Tibial nerve (tissue), 3 donors: ENCODE data around the genes CDH13 and MLYCD.

DNA sequence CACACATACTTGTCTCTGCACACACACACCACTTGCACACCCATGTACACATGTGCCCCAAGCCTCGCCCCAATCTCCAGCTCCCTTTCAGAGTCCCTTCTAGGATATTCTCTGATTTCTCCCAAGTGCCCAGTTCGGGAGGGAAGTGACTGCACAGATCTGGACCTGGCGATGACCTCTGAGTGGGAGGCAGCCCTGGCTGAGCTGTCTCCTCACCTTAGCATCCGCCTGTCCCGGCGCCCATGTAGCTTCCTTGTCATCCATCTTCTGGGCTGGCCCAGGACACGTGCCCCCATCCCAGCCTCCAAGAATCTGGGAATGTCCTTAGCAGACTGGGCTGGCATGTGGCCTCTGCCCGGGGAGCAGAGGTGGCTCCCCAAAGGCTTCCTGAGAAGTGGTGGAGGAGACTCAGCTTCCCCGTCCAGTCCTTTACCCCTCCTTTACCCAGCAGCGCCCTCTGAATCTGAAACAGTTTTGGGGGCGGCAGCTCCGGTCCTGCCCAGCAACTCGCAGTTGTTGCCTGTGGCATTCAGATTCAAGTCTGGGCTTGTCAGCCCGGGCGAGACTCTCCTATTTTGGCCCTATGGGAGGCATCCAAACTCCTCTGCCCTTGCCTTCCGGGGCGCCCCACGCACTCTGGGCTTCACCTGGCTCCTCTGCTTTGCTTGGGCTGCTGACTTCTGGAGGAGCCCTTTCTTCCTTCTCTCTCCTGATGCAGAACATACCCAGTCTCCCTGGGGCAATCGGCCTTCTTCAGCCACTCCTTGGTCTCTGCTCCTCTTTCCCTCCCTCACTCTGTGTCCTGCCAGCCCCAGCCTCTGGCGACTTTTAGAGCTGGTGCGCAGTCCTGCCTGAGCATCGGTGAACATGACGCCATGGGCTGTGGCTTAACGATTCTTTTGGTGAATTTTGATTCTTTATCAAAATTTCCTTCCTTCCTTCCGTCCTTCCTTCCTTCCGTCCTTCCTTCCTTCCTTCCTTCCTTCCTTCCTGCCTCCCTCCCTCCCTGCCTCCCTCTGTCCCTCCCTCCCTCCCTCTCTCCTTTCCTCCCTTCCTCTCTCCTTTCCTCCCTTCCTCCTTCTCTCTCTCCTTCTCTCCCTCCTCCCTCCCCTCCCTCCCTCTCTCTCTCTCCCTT lies 55.1 kb downstream of the CMIP start:
- PRO-cap, result no peak
- RAMPAGE, long total RNA, 3 experiments, result no peak in any of the 3 experiments

DNA sequence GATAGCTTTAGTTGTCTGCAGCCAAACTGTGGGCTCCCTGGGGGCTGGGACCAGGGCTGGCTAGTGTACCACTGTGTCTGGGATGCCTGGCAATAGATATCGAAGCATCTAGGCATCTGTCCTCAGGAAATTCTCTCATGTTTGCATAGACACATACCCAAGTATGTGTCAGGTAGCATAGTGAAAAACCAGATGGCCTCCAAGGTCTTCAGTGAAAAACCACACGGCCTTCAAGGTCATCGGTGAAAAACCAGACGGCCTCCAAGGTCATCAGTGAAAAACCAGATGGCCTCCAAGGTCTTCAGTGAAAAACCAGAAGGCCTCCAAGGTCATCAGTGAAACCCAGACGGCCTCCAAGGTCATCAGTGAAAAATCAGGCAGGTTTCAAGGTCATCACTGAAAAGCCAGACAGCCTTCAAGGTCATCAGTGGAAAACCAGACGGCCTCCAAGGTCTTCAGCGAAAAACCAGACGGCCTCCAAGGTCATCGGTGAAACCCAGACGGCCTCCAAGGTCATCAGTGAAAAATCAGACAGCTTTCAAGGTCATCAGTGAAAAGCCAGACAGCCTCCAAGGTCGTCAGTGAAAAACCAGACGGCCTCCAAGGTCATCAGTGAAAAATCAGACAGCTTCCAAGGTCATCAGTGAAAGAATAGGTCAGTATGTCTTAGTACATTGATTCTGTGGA lies 72.2 kb downstream of the CMIP start:
- PRO-cap, result no peak
- RAMPAGE, long total RNA, 3 experiments, result start-site peak on the plus strand in 2 of 3 experiments, centred at positions 145 to 196 of the sequence, 12 to 29 reads per replicate

DNA sequence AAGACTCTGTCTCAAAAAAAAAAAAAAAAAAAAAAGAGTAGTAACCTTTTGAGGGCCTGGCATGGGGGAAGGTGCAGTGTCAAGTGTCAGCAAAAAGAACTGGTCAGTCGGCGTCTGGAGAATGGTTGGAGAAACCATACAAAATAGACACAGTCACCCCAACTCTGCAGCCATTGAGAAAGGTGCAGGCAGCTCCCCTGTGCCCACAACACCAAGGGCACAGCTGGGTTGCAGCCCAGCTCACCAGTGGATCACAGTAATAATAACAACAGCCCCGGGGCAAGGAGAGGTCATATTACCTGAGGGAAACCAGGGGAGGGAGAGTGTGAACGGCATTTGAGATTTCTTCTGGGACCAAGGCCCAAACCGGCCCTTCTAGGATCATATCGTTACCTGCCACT lies 154.3 kb downstream of the CMIP start:
- PRO-cap, result no peak
- RAMPAGE, long total RNA, 3 experiments, result no peak in any of the 3 experiments

DNA sequence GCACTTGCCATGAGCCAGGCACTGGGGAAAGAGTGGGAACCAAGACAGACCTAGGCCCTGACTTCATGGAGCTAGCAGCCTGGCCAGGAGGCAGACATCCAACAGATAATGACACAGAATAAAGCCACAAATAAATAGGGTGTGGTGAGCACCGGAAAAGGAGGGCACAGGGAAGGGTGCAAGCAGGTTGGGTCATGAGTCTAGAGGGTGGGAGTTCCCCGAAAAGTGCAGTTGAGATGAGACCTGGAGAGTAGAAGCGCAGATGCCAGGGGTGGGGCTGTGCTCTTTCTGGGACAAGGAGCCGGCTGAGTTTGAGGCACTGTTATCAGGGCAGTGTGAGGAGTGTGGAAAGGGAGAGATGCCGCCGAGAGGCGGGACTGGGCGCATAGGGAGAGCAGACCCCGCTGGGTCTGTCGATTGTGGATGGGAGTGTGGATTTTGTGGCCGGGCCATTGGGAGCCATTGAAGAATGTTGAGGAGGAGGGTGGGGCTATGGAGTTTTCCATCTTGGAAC lies 162.1 kb downstream of the CMIP start:
- PRO-cap, result no peak
- RAMPAGE, long total RNA, 3 experiments, result no peak in any of the 3 experiments

DNA sequence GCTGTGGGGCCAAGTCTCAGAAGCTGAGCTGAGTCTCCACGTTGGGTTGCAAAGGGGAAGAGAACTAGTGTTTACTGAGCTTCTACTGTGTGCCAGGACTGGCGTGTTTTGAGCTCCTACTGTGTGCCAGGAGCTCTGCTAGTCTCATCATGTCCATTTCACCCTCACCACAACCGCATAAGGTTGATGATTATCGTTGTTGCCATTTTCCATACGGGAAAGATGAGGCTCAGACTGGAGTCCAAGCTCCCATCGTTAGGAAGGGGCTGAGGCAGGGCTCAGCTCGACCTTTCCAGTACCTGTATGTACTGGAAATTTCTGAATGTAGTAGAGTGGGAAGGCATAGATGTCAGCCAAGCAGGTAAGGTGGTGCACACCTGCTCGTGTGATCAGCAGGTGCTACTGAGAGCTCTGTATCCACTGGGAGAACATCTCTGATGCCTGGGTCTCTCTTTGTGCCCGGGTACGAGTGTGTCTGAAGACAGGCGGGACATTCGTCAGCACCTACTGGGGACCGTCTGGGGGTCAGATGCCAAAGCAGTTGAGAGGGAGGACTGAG lies 157.1 kb upstream of the PLCG2 start:
- PRO-cap, result no peak
- RAMPAGE, long total RNA, 3 experiments, result no peak in any of the 3 experiments

GRCh38 chr16:81635369-81635983 lies 143.6 kb upstream of the PLCG2 start:
- PRO-cap, result no peak
- RAMPAGE, long total RNA, 3 experiments, result no peak in any of the 3 experiments

DNA sequence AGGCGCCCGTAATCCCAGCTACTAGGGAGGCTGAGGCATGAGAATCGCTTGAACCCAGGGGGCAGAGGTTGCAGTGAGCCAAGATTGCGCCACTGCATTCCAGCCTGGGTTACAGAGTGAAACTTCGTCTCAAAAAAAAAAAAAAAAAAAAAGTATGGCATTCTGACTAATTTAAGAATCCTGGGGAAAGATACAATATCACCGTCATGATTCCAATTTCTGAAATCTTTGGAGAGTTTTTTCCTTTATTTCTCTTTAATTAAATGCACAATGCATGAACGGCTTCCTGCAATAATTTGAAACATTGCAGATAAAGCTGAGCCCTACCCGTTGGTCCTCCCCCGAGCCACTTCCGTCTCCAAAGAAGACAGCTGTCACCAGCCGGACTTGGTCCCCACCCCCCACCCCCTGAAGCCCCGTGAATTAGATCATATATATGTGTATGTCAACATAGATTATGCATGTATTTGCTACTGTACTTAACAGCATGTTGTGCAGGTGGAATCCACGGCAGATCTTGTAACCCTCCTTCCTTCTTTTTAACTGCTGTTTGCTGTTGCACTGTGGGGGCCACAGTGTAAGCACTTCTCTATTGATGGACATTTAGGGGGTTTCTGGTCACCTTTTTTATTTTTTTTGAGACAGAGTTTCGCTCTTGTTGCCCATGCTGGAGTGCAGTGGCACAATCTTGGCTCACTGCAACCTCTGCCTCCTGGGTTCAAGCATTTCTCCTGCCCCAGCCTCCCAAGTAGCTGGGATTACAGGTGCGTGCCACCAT lies 142.5 kb upstream of the PLCG2 start:
- PRO-cap, result no peak
- RAMPAGE, long total RNA, 3 experiments, result no peak in any of the 3 experiments

DNA sequence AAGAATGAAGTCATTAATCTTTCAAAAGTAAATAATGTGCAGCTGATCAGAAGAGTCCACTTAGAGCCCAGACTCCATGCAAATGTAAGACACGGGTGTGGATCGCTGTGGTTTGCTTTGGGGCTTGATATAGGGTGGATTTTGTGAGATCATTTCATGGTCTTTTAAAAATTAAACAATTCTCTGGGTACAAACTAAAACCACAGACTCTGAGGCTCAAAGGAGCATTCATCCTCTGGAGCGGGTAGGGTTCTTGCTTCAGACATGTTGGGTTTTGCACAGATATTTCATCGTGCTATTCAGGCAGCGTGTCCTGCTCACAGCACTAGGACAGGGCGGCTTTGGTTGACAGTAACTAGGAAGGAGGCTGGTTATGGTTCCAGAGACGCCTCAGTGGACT lies 129.4 kb upstream of the PLCG2 start:
- PRO-cap, result no peak
- RAMPAGE, long total RNA, 3 experiments, result no peak in any of the 3 experiments

- PRO-cap, result no peak
- RAMPAGE, long total RNA, 3 experiments, result start-site peak on the plus strand in 1 of 3 experiments, at chr16:81662668-81663028 at its widest, 5 reads per replicate
These were observed 116.3 kb upstream of the PLCG2 start for GRCh38 chr16:81662578-81663474.

DNA sequence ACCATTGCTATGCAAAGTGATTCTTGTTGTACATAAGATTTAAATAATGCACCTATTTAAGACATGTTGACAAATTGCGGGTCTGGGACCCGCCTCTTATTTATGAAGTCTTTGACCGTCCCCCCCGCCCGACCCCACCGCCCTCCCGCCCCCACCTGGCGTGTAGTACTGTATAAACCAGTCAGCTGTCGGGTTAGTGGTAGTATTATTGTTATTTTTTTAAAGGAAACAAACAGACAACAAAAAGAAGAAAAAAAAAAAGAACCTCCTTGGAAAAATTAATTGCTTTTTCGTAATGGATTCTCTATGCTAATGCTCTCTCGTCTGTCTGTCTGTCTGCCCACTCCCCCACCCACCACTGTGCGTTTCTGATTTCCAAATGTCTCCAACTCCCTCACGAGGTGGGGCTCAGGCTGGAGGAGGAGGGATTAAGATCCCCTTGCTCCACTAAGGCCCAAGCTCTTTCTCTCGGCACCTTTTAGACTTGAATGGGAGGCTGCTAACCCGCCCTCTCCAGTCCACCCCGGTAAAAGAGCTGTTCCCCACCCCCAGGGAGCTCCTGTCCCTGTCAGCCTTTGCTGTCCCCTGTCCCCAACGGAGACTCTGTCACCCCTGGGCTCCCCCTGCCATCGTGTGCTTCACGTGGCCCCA lies 68.7 kb upstream of the PLCG2 start:
- PRO-cap, result no peak
- RAMPAGE, long total RNA, 3 experiments, result no peak in any of the 3 experiments

- PRO-cap, result no peak
- RAMPAGE, long total RNA, 3 experiments, result no peak in any of the 3 experiments
These were observed 17.1 kb downstream of the MPHOSPH6 start for GRCh38 chr16:82152866-82153382.

GRCh38 chr16:82197368-82198085 lies 27.5 kb upstream of the MPHOSPH6 start:
- PRO-cap, result no peak
- RAMPAGE, long total RNA, 3 experiments, result no peak in any of the 3 experiments

GRCh38 chr16:82626645-82627193 lies at the start of gene CDH13:
Gene CDH13, plus strand, starts transcription at chr16:82626969.
- PRO-cap, result unidirectional peak, plus-strand start at chr16:82626969; unidirectional peak, plus-strand start at chr16:82627039
- RAMPAGE, long total RNA, 3 experiments, result start-site peak on the plus strand in 2 of 3 experiments, at chr16:82627017-82627040 at its widest, 33 to 46 reads per replicate

GRCh38 chr16:82652306-82652876 lies 25.6 kb downstream of the CDH13 start:
- PRO-cap, result no peak
- RAMPAGE, long total RNA, 3 experiments, result no peak in any of the 3 experiments

- PRO-cap, result no peak
- RAMPAGE, long total RNA, 3 experiments, result no peak in any of the 3 experiments
These were observed 33.5 kb downstream of the CDH13 start for GRCh38 chr16:82660127-82660811.

- PRO-cap, result no peak
- RAMPAGE, long total RNA, 3 experiments, result no peak in any of the 3 experiments
These were observed 157.3 kb downstream of the CDH13 start for GRCh38 chr16:82783788-82784661.

GRCh38 chr16:83581787-83581986 lies 226.1 kb upstream of the HSBP1 start:
- PRO-cap, result no peak
- RAMPAGE, long total RNA, 3 experiments, result no peak in any of the 3 experiments

DNA sequence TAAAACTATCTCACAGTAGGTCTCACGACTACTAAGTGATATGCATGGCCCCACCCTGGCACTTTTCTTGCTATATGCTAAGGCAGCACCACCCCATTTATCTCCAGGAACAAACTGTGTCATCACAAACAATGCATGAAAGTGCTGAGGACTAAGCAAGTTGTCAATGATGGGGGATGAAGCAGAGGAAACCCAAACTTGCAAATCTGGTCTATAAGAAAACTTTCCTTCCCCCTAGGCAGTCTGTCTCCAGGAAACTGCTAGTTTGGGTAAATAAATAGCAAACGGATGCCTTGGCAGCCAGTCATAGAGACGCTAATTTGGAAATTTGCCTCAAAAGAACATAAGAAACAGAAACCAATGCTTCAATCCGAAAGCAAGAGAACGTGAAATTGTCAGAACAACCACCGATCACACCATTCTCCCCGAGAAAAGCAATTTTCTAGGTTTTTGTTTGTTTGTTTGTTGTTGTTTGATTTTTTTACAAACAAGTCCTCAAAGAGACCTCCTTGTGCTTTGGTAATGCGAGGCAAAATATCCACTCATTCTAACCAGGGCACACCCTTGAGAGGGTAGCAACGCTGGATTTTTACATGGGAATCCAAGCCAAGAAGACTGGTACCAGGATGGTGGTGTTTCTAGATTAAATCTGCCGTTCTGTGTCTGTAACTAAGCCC lies 5.5 kb upstream of the HSBP1 start:
- PRO-cap, result no peak
- RAMPAGE, long total RNA, 3 experiments, result no peak in any of the 3 experiments

DNA sequence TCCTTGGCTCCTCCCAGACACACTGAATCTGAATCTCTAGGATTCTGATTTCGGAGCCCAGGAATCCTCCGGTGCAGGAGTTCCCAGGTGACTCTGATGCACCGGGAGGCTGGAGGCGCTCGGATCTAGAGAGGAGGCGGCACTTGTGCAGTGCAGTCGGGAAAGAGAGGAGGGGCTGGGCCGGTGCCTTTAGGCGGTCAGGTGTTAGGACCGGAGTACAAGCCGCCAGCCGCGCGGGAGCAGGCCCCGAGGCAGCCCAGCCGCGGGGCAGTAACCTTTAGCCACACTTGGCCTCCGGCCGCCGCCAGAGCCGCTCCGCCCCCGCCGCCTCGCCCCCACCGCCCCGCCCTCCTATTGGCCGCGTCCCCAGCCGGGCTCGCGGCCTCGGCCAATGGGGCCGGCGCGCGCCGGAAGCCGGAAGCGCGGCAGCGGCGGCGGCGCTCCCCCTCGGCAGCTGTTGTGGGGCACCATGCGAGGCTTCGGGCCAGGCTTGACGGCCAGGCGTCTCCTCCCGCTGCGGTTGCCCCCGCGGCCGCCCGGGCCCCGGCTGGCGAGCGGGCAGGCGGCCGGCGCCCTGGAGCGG lies at the start of gene MLYCD:
MLYCD (plus strand) TSS at position 440 of the 583 bp plus-strand sequence.
- PRO-cap, result bidirectional peak, plus-strand start at position 474 of the sequence, minus-strand start at position 262 of the sequence
- RAMPAGE, long total RNA, 3 experiments, result no peak in any of the 3 experiments

- PRO-cap, result no peak
- RAMPAGE, long total RNA, 3 experiments, result no peak in any of the 3 experiments
These were observed 7.4 kb upstream of the OSGIN1 start for GRCh38 chr16:83945570-83946078.